AG08470 (cell line): ENCODE measurements around a stretch of chr3.

DNA sequence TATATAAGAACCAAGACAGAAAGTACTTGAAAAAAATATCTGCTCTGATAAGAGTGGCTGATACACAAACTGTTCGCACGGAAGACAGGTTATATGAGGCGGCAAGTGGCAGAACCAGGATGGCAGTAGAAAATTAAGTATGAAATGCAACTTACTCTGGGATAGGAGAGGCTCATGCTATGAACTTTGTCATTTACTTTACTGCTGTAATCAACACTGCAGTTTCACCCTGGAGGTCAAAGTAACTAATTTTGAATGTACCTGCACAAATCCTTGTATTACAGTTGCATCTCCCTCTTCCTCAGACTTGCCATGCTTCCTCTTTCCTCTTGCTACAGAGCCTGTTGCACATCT, 38.8 kb downstream of the HACL1 start:
- RRBS = no CpG with 5 or more reads among the region's 3 CpGs

DNA sequence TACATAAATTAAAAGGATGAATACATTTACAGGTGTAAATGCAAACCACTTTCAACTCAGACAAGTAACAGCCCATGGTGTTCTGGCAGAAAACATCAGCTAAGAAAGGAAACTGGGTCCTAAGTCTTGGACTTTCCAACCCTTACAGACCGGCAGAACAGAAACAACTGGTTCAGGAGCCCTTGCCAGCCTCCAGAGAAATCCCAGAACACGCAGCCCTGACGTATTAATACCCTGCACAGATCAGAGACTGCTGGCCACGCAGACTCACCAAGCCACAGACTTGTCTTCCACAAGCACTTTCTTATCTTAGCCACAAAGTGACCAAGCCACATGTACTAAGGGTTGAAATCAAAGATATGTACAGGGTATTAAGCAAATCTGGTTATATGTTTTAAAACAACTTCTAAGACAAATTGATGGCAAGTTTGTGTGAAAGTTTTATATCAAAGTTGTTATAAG, 36.6 kb downstream of the BTD start:
- RRBS = no CpG with 5 or more reads among the region's 4 CpGs

DNA sequence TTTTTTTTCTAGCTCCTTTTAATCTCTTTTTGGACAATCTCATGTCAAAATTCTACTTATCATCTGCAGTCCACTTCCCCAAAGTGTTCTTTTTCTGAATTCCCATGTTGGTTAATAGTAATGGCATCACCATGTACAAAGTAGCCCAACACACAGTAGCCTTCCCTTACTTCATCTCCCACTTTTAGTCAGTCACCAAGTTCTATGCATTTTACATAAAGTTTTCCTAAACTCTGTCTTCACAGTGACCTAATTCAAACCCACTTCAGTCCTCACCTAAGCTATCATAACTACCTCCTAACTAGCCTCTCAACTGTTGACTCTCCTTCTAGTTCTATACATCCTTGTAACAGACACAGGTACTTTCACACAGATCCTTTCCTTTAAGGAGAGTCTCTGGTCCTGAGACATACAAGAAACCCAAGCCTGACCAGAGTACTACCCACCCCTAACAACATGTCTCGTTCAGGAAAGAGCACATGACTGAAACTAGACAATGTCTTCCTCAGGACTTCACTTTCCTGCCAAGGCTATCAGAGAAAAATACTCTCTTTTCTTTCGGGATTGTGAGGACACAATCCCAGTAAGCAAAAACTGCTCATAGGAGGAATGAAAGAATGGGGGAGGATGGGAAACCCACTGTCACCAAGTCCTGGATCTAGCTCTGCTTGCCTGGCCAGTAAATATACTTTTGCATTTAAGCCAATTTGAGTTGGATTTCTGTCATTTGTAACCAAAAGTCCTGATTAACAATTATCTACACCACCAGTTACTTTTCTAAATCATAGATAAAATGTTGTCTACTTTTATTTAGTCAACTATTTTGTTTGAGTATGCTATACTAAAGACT, 11.4 kb upstream of the ANKRD28 start:
- RRBS = no CpG with 5 or more reads among the region's 2 CpGs

DNA sequence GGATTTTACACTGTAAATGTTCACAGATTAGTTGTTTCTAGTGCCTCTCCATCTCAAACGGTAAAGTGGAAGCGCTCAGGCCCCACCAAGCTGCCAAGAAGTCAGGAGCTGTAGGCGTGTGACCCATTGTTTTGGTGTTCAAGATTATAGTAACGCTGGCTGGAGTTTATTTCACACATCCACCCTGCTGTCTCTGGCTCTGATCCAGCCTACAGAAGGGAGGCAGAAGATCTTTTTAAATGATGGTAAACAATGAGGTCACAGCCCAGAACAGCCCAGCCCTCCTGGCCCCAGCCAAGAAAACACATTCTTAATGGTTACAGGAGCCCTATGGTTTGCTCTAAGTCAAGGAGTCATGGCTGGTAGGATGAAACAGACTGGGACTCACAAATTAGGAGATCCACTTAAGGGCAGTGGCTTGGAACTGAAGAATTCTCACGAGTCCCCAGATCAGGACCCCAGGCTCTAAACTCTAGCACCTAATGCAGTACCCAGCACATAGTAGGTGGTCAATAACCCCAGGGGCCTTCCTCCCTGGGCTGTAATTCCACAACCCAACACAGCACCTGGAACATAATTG, 25.6 kb upstream of the GALNT15 start:
- RRBS = no CpG with 5 or more reads among the region's 5 CpGs

DNA sequence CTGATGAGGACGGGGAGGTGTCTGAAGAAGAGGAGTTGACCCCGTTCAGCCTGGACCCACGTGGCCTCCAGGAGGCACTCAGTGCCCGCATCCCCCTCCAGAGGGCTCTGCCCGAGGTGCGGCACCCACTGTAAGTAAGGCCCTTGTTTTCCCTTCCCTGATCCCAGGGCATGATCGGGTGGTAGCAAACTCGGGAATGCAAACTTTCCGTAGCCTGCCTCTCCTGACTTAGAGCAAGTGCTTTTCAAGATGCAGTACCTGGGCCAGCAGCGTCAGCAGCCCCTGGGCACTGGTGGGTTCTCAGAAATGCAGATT, 1.0 kb downstream of the GALNT15 start:
- RRBS = no CpG with 5 or more reads among the region's 10 CpGs

- RRBS = no CpG with 5 or more reads among the region's 3 CpGs
Observed at GRCh38 chr3:16183647-16184032, 9.2 kb downstream of the GALNT15 start.

- RRBS = no CpG with 5 or more reads among the region's 5 CpGs
Observed at GRCh38 chr3:16262170-16262770, 2.5 kb downstream of the DPH3 start.

DNA sequence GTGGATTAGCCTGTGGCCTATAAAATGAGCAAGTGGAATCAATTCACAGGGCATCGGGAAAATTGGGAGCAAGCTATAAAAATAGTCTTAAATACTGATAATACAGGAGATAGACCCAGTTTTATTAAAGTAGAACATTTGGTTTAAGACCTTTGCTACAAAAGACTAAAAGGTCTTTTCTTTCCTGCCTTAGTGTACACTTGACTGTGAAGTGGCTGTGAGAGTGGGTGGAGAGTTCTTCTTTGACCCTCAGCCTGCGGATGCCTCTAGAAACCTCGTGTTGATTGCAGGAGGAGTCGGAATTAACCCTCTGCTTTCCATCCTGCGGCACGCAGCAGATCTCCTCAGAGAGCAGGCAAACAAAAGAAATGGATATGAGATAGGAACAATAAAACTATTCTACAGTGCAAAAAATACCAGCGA, 36.4 kb downstream of the OXNAD1 start:
- RRBS = no CpG with 5 or more reads among the region's 7 CpGs

DNA sequence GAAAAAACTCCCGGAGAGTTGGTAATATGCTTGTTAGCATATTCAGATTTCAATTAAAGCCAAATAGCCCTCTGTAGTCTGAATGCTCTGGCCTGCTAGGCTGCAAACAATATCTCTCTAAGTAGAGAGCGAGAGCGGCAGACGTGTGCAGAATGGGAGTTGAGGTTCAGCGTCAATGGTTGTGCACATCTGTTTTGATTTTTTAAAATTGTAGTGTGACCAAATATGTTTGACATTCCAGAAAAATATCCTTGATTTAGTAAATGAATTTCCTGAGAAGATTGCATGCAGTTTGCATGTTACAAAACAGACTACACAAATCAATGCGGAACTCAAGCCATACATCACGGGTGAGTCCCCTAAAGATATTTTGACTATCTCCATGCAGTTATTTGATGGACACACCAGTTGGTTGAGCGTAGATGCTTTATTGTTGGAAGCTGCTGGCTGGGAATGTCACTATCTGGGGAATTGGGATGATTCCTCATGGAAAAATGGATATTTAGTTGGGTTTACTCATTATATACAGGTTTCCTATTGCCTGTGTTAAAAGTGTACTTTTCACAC, 37.5 kb downstream of the OXNAD1 start:
- RRBS = no CpG with 5 or more reads among the region's 8 CpGs

DNA sequence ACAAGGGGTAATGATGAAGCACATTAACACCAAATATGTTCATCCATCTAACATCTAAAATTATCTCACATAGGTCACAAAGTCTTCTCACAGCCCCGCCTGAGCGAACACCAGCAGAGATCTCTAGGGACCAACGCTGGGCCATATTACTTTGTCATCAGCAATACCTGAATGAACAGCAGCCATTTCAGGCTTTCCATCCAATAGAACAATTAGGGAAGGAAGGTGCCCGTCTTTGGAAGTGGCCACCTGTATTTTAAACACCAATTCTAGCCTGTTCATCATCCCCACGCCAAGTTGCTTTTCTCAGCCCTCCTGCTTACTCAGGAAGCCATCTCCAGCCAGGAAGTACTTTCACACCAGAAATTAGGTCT, 106.4 kb downstream of the OXNAD1 start:
- RRBS = no CpG with 5 or more reads among the region's 5 CpGs

DNA sequence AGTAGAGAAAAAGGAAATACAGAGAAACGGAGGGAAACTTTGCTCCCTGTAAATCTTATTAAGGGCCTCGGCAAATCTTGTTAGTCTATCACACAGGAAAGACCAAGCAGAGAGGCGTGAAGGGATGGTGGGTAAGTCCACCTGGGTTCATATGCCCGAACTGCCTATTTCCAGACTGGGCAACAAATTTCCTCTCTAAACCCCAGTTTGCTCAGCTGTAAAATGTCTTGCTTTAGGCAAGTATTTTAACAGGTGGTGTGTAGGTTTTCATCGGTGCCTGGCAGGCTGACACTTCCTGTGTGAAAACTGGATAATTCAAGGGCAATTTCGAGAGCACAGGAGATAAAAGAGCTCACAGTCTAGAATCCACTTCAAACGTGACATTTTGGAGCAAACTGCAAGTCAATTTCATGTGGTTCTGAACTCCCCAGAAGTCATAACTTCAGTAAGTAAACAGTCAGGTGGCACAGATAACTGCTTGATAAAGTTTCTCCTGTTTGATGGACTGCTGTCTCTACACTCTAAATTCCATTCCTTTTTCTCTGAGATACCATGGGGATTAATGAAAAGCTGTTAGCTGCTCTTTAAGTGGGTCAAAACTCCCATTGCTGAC, 112.2 kb downstream of the OXNAD1 start:
- RRBS = no CpG with 5 or more reads among the region's 7 CpGs

DNA sequence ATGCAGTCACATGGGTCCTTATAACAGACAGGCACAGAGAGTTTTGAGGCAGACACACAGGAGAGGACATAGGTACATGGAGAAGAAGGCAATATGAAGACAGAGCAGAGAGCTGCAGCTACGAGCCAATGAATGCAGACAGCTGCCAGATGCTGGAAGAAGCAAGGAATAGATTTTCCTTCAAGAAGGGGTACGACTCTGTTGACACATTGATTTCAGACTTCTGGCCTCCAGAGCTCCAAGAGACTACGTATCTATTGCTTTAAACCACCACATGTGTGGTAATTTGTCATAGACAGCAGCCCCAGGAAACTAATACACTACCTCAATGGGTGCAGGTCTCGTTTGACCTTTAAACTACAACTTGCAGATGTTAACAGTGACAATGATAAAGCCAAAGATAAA, 51.0 kb downstream of the RFTN1 start:
- RRBS = no CpG with 5 or more reads among the region's 4 CpGs

- RRBS = no CpG with 5 or more reads among the region's 6 CpGs
Observed at GRCh38 chr3:16482688-16483174, 30.8 kb downstream of the RFTN1 start.

- RRBS = 50% methylated on average over 1 of the region's 9 CpGs
Observed at GRCh38 chr3:16509652-16510256, 3.7 kb downstream of the RFTN1 start.

DNA sequence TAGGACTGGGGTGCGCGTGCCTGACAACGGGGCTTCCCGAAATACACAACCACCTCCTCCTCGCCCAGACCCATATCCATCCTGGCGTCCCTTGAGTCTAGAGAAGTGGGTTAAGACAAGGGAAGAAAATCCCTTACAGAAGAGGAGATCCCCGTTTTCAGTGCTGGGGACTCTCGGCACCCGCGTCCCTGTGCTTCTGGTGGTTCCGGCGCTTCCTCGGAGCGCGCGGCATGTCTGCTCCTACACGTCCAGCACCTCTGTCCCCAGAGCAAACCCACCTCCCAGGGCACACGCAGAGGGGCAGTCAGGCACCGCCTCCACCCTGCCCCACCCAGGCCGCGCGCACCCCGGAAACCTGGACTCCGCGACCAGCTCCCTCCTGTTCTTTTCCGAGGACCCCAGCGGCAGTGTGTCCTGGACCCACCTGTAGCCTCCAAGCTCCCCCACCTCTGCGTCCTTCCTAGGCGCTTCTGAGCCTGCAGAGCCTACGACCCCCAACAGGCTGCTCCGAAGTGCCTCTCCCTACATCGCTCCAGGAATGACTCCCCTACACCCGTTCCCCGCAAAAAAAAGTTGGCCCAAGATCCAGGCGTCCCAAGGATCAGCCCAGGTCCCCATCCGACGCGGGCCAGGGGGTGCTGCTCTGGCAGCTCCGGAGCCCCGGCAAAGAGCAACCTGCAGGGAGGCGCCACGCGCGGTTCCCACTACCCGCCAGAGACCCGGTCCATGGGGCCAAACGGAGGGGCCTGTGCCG, 675 bp downstream of the RFTN1 start:
- RRBS = 2% methylated on average over 8 of the region's 48 CpGs

DNA sequence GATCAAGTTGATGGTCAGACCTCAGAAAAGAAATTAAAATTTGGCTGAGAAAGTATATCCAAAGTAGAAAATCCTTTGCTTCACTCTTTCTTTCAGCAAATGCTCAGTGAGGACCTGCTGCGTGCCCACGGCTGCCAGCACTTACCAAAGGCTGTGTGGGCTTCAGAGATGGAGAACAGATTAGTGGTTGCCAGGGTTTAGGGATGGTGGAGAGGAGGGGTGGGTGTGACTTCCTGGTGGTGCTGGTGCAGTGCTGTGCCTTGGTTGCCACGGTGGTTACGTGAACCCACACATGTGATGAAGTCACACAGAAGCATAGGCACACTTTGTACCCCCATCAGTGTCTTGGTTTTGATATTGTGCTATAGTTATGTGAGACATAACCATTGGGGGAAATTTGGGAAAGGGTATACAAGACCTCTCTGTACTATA, 204.2 kb downstream of the PLCL2 start:
- RRBS = no CpG with 5 or more reads among the region's 4 CpGs

- RRBS = no CpG with 5 or more reads among the region's 9 CpGs
Observed at GRCh38 chr3:17140672-17141108, 255.9 kb downstream of the PLCL2 start.

DNA sequence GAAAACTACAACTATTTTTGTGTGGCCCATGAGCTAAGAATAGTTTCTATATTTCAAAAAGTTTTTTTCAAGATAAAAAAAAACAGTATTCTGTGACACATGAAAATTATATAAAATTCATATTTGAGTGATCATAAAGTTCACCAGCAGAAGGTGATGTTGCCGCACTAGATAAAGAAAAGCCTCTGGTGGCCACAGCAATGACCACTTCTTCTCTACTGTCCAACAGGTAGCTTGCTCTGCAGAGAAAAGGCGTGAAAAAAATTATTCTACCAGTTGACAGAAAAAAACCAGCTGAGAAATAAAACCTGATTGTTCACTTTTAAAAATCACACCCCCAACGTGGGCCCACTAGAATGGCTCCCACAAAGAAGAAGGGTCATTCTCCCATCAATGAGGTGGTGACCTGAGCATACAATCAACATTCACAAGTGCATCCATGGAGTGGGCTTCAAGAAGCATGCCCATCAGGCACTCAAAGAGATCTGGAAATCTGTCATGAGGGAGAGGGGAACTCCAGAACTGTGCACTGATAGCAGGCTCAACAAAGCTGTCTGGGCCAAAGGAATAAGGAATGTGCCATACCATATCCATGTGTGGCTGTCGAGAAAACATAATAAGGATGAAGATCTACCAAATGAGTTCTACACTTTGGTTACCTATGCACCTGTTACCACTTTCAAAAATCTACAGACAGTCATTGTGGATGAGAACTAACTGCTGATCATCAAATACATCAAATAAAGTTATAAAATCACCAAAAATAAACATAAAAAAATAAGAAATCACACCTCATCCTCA, 277.4 kb downstream of the TBC1D5 start:
- RRBS = no CpG with 5 or more reads among the region's 4 CpGs

DNA sequence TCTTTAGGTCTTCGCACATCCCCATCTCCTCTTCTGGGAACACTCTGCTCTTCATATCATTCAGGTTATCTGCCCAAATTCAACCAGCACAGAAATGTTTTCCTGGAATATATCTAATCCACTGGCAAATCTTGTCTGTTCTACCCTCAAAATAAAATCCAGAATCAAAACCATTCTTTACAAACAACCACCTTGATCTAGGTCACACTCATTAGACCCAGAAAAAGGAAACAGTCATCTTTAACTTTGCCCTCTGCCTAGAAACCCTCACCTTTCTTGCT, 225.6 kb downstream of the TBC1D5 start:
- RRBS = no CpG with 5 or more reads among the region's 1 CpG